Measurements from ENCODE around the genes ABR and SLC43A2.

GRCh38 chr17:1004843-1005925 is 8.3 kb downstream of the TIMM22 start:
- PRO-cap, 3 experiments: peak in 1 of 3 experiments; most common plus-strand start chr17:1005718 (in 1)
- RAMPAGE, long total RNA, 2 experiments: no peak in any of the 2 experiments
- RRBS: no CpG with 5 or more reads among the region's 35 CpGs

DNA sequence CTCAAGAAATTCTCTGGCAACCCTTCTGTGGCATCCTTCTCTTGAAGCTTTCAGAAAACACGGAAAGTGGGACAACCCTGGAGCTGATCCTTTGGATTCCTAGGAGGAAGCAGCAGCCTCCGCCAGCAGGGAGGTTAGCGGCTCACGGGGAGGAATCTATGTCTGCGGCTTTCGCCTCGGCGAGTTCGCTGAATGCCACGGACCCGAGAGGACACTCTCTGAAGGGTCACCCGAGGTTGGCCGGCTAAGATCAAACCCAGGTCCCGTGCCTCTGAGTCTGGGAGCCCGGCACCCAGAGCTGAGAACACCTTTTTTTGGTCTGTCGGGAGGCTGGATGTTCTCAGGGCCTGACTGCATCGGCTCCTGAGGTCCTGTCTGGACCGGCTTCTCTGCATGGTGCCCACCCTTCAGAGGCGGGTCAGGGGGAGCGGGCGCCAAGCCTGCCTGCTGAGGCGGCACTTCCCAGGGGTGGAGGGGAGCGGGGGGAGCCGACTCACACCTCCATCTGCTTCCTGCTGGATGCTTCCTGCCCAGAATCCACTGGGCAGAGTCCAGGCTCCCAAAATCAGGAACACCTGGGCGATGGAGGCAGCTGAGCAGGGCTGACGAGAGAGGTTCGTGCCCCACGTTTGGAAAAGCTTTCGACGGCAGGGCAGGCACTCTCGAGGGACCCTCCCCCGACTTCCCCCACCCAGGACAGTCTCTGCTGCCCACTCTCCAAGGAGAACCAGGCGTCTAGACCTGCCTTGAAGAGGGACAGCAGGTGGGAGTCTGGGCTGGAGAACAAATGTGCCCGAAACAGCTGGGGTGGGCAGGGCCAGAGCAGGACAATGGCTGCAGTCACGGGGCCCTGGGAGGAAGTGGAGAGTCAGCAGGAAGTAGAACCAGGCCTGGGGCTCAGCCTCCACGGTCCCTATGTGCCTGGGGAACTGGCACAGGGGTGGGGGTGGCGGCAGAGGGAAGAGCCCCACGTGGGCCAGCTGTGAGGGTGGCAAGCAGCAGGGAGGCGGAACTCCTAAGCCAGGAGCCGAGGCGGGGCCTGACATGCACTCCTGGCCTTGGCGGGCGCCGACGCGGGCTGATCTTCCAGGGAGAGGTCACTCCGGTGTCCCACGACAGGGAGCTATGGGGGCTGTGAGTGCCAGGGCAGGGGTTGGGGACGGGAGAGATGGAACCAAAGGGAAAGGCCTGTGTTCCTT is 42.3 kb downstream of the TIMM22 start:
- PRO-cap, 3 experiments: peak in 3 of 3 experiments; most common plus-strand start position 1,023 of the sequence (in 3); most common minus-strand start position 785 of the sequence (in 2)
- RAMPAGE, long total RNA, 2 experiments: no peak in any of the 2 experiments
- RRBS: 93% methylated on average over 3 of the region's 49 CpGs

DNA sequence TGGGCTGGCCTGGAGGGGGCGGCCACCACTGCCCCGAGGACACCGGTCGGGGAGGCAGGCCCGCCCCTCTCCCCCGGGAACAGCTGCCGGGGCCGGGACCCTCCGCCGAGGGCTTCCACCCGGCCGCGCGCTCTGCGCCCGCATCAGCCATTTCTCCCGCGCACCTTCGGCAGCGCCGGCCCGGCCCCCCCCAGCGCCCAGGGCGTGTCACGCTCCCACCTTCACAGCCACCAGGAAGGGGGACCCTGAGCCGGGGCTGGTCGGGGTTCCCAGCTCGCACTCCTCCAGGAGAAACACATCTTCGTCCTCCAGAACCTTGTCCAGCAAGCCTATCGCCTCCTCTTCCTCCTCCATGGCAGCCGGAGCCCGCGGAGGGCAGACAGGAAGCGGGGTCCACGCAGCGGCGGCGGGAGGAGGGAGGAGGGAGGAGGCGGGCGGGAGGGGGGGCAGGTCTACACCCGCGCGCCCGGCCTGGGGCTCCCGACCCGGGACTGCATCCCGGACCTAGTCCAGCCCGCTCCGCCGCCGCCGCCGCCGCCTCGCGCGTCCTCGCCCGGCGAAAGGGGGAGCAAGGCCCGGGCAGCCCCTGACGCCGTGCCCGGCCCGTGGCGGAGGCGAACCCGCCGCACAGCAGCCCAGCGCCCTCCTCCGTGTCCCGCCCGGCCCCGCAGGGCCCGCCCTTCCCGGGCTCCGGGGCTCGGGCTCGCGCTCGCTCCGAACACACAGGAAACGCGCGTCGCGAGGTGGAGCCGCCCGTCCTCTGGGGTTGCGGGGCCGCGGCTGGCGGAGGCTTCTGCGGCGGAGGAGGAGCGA is 70.9 kb downstream of the ABR start:
- PRO-cap, 3 experiments: peak in 3 of 3 experiments; most common plus-strand start position 725 of the sequence (in 3); most common minus-strand start position 762 of the sequence (in 3)
- RAMPAGE, long total RNA, 2 experiments: start-site peak on the minus strand in 1 of 2 experiments, centred at position 375 of the sequence, 20 reads per replicate
- RRBS: 3% methylated on average over 45 of the region's 96 CpGs

DNA sequence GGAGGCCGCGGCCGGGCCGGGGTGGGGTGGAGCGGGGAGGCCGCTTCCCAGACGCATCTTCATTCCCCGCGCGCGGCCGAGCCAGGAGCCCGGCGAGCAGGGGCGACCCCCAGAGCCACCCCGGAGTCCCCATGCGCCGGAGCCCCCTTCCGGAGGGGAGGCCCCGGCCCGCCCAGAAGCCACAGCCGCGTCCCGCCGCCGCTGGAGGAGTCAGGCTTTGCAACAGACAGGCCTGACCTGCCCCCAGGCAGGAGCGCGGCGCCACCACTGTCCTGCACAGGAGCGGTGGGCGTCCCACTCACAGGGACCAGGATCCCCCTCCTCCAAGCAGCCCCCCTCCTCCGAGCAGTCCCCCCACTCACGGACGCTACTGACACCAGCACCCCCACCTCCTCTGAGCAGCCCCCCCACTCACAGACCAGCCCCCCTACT is 70.2 kb downstream of the ABR start:
- PRO-cap, 3 experiments: peak in 1 of 3 experiments; most common minus-strand start position 212 of the sequence (in 1)
- RAMPAGE, long total RNA, 2 experiments: no peak in any of the 2 experiments
- RRBS: 2% methylated on average over 9 of the region's 34 CpGs

GRCh38 chr17:1111223-1112233 is 68.3 kb downstream of the ABR start:
- PRO-cap, 3 experiments: no peak in any of the 3 experiments
- RAMPAGE, long total RNA, 2 experiments: no peak in any of the 2 experiments
- RRBS: 84% methylated on average over 2 of the region's 22 CpGs

GRCh38 chr17:1178712-1179192 is 1.0 kb downstream of the ABR start:
- PRO-cap, 3 experiments: peak in 1 of 3 experiments; most common plus-strand start chr17:1178971 (in 1)
- RAMPAGE, long total RNA, 2 experiments: no peak in any of the 2 experiments
- RRBS: under 1% methylated on average over 5 of the region's 22 CpGs

DNA sequence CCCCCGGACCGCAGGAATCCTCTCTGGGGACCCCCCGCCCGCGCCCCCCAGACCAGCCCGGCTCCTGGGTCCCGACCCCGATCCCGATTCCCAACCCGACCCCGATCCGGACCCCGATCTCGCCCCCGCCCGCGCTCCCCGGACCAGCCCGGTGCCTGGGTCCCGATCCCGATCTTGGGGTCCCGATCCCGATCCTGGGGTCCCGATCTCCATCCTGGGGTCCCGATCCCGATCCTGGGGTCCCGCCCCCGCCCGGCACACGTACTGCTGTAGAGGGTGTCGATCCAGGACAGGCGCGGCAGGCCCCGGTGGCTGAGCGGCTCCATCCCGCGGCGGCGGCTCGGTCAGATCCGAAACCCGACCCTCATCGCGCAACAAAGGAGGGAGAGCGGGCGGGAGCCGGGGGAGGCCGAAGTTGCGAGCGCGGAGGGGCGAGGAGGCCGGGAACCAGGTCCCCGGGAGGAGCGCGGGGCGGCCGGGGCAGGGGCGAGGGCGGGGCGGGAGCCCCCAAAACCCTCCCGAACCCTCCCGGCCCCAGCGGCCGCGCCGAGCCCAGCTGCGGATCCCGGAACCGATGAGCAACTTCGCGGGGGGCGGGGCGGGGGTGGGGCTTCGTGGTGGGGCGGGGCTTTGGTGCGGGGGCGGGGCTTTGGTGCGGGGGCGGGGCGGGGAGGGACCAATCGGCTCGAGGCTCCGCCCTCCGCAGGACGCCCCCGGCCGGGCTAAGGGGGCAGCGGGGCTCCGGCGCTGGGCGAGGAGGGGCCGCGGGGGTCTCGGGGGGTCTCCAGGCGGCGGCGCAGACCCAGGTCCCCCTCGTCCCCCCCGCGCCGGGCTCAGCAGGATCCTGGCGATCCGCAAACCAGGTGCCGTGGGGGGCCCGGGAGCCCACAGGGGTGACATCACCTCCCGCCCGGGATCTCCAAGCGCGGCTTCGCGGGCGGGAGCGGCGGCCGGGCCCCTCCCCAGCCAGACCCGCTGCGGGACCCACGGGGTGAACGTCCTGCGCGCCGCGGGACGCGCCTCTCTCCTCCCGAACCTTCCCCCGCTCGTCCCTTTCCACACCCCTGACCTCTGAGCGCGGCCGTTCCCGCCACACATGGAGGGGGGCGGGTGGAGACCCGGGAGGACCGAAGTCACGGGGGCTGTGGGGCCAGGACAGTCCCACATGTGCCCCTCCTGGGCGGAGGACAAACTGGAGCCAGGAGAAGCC is at the start of gene ABR:
Gene ABR, minus strand, starts transcription at position 580 of the 1,210 bp plus-strand sequence.
- PRO-cap, 3 experiments: peak in 3 of 3 experiments; most common plus-strand start position 969 of the sequence (in 3); most common minus-strand start position 580 of the sequence (in 2)
- RAMPAGE, long total RNA, 2 experiments: start-site peak on the minus strand in 1 of 2 experiments, centred at position 332 of the sequence, 84 reads per replicate
- RRBS: 2% methylated on average over 73 of the region's 138 CpGs

DNA sequence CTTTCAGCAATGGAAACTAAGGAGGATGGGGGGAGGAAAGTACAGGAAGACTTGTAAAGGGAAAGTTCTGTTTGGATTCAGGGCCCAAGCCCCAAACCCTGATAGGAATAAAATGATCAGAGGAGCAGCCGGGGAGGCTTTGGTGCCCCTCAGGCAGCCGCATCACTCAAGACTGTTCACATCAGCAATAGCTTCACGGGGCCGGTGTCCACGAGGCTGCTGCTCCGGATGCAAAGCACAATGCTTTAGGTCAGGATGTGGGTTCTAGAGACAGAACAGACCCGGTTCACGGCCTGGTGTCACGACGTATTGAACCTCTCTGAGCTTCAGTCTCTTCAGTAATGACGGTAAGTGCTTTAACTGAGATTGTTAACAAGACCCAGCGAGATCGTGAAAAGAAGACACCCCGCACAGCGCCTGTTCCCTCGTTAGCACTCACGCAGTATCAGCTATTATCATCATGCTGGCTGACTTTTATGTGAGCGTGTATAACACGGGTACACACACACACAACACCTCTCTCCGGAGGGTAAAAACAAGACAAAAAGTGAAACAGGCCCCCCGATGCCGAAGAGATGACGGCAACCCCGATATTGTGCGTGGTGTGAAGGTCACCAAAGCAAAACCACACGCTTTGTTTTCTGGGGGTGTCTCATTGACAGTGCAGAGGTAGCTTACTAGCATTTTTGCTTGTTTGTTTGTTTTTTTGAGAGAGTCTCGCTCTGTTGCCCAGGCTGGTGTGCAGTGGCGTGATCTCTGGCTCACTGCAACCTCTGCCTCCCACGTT is 21.4 kb upstream of the ABR start:
- PRO-cap, 3 experiments: no peak in any of the 3 experiments
- RAMPAGE, long total RNA, 2 experiments: no peak in any of the 2 experiments
- RRBS: 88% methylated on average over 6 of the region's 29 CpGs

GRCh38 chr17:1253642-1254112 is 16.6 kb upstream of the BHLHA9 start:
- PRO-cap, 3 experiments: peak in 3 of 3 experiments; most common plus-strand start chr17:1253947 (in 2); most common minus-strand start chr17:1253844 (in 3)
- RAMPAGE, long total RNA, 2 experiments: no peak in any of the 2 experiments
- RRBS: no CpG with 5 or more reads among the region's 22 CpGs

- PRO-cap, 3 experiments: no peak in any of the 3 experiments
- RAMPAGE, long total RNA, 2 experiments: no peak in any of the 2 experiments
- RRBS: no CpG with 5 or more reads among the region's 18 CpGs
These were observed 47.5 kb downstream of the YWHAE start for GRCh38 chr17:1352490-1352856.

- PRO-cap, 3 experiments: no peak in any of the 3 experiments
- RAMPAGE, long total RNA, 2 experiments: no peak in any of the 2 experiments
- RRBS: no CpG with 5 or more reads among the region's 8 CpGs
These were observed 9.1 kb downstream of the CRK start for GRCh38 chr17:1446927-1447348.

- PRO-cap, 3 experiments: no peak in any of the 3 experiments
- RAMPAGE, long total RNA, 2 experiments: no peak in any of the 2 experiments
- RRBS: no CpG with 5 or more reads among the region's 25 CpGs
These were observed 6.3 kb upstream of the CRK start for GRCh38 chr17:1462199-1462941.

- PRO-cap, 3 experiments: no peak in any of the 3 experiments
- RAMPAGE, long total RNA, 2 experiments: no peak in any of the 2 experiments
- RRBS: no CpG with 5 or more reads among the region's 37 CpGs
These were observed 14.3 kb upstream of the CRK start for GRCh38 chr17:1470200-1470935.

- PRO-cap, 3 experiments: peak in 2 of 3 experiments; most common plus-strand start chr17:1485427 (in 2)
- RAMPAGE, long total RNA, 2 experiments: no peak in any of the 2 experiments
- RRBS: 16% methylated on average over 49 of the region's 66 CpGs
These were observed 7.7 kb downstream of the MYO1C start for GRCh38 chr17:1484409-1485657.

DNA sequence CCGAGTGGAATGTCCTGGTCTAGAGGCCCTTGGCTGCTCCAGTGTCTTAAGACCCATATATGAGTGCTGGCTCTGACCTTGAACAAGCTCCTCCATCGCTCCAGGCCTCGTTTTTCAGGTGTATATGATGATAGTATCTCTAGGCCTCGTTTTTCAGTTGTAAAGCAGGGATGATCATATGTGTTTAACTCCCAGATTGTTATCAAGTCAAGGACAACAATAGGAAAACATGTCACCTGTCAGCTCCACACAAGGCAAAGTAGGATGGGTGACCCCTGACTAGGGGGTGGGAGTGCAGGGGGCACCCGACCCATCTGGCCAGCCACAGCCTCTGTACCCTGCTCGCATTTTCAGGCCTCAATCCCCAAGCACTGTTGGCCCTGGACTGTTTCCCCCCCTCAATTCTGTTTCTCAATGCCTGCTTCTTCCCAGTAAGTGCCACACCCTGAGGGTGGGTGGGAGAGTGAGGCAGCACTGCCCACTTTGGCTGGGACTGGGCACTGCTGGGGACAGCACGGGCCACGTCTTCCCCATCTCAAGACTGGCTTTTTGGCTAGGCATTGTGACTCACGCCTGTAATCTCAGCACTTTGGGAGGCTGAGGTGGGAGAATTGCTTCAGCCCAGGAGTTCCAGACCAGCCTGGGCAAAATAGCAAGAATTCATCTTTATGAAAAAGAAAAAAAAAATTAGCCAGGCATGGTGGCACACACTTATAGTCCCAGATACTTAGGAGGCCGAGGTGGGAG is 9.9 kb upstream of the PITPNA start:
- PRO-cap, 3 experiments: no peak in any of the 3 experiments
- RAMPAGE, long total RNA, 2 experiments: no peak in any of the 2 experiments
- RRBS: no CpG with 5 or more reads among the region's 10 CpGs

DNA sequence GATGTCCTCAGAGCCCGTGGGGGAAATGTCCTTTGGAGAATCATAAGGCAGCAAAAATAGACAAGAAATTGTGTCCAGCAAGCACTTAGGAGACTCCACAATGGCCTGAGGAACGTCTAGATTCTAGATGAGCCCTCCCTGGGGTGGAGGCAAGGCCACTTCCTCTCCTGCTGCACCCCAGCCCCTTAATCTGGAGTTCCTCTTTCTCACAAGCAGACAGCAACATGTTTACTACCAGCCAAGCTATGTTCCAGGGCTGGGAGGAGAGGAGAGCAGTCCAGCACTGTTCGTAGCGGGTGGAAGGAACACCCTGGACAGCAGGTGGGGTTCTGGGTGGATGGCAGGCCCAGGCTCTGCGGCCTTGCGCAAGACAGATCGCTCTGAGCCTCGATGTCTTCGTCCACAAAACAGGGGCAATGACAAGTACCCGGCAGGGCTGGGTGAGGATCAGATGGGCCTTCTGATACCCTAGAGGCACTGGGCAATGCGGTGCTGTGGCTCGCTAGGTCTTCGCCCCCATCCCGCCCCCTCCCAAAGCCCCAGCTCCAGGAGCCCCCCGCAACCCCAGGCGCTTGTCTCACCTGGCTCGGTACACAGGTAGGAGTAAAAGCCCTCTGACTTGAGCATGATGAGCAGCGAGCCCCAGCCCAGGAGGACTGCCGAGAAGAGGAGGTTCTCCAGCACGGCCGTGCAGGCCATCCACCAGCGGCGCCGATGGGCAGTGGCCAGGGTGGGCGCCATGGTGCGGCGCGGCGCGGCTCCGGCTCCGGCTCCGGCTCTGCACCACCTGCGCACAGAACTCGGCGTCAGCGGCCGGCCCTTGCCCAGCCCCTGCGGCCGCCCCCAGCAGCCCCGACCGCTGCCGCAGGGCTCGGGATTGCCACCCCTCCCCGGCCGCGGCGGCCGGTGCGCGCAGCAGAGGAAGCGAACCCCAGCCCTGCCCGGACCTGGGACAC is 1.2 kb downstream of the SLC43A2 start:
- PRO-cap, 3 experiments: peak in 3 of 3 experiments; most common plus-strand start position 246 of the sequence (in 2); most common minus-strand start position 102 of the sequence (in 1)
- RAMPAGE, long total RNA, 2 experiments: no peak in any of the 2 experiments
- RRBS: 3% methylated on average over 17 of the region's 53 CpGs

- PRO-cap, 3 experiments: peak in 3 of 3 experiments; most common plus-strand start chr17:1629004 (in 3); most common minus-strand start chr17:1628834 (in 3)
- RAMPAGE, long total RNA, 2 experiments: no peak in any of the 2 experiments
- RRBS: 2% methylated on average over 37 of the region's 85 CpGs
These were observed at the start of gene SLC43A2 for GRCh38 chr17:1628752-1629458. SLC43A2 (minus strand) TSS chr17:1628834.

GRCh38 chr17:1630800-1631065 is 2.1 kb upstream of the SLC43A2 start:
- PRO-cap, 3 experiments: no peak in any of the 3 experiments
- RAMPAGE, long total RNA, 2 experiments: no peak in any of the 2 experiments
- RRBS: no CpG with 5 or more reads among the region's 4 CpGs

GRCh38 chr17:1654076-1654531 is 4.4 kb upstream of the RILP start:
- PRO-cap, 3 experiments: no peak in any of the 3 experiments
- RAMPAGE, long total RNA, 2 experiments: no peak in any of the 2 experiments
- RRBS: no CpG with 5 or more reads among the region's 11 CpGs

DNA sequence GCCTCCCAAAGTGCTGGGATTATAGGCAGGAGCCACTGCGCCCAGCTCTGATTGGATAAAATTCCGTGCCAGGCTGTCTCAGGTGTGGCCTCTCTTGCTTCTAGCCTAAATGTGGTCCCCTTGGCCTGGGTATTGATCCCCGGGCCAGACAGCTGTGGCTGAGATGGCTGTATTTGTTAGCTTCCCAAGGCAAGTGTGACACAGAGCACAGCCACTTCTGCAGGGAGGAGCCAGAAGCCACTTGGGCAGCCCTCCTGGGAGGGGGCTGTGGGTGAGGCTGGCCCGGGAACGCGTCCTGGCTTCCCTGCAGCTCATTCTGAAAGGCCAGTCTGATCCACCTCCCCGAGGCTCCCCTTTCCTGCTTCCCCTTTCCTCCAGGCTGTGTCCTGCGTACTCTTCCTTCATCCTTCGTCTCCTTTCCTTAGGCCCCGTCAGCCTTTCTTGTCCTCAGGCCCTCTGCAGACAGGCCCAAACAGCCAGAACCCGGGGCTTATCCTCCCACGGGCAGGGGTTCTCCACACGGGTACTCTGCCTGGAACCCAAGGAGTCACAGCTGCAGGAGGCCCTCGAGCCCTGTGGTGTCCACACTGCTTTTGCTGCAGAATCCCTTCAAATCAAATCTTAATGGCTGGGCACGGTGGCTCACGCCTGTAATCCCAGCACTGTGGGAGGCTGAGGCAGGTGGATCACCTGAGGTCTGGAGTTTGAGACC is 8.0 kb downstream of the SERPINF2 start:
- PRO-cap, 3 experiments: no peak in any of the 3 experiments
- RAMPAGE, long total RNA, 2 experiments: no peak in any of the 2 experiments
- RRBS: no CpG with 5 or more reads among the region's 16 CpGs